H7 (cell line): Measurements from ENCODE around the genes AKAP1 and VEZF1.

DNA sequence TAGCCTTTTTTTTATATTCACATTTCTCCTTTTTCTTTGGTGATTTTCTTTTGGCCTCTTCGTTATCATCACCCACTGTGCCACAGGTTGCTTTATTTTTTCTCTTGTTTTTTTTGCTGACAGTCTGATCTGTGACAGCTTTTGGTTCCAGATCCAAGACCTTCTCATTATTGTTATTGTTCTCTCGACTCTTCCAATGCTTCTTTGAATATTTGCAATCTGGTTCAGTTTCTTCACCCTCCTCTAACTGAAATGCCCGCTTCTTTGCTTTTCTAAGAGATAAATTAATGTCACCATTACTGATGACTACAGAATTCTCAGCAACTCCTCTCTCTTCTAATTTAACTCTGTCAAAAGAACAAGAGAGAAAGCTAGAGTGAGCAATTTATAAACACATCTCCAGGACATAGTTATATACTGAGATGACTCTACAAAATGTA, 10.2 kb downstream of the COIL start:
- RAMPAGE, long total RNA, result no peak

GRCh38 chr17:57084442-57085513, at the start of gene AKAP1:
AKAP1 (plus strand) TSS chr17:57085246.
- RAMPAGE, long total RNA, result start-site peak on the minus strand at chr17:57084982-57085012, 73 reads

DNA sequence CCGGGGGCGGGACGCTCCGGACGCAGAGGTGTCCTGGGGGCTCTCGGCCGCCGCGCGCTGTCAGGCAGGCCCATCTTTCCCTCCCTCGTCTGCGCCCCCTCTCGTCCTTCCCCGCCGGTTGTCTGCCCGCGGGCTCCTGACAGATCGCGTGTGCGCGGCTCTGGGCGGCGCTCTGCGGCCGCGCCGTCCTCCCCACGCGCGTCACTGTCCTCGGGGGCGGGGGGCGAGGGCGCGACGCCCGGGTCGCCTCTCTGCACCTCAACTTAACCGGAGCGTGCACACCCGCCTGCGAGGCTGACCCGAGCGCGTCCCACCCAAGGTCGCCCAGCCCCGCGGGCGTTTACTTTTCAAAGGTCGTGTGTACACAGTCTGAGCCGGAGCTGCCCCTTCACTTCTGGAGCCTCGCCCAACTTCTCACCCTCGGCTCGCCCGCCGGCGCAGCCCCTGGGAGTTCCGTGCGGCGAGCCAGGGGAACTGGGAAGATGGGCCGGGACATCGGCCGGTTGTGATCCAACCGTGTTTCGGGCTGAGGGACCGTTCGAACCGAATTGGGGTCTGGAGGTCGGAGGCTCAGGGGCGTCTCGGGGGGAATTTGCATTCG, 568 bp downstream of the AKAP1 start:
- RAMPAGE, long total RNA, result no peak

- RAMPAGE, long total RNA, result no peak
These were observed 41.0 kb upstream of the MSI2 start for GRCh38 chr17:57215266-57215875.

DNA sequence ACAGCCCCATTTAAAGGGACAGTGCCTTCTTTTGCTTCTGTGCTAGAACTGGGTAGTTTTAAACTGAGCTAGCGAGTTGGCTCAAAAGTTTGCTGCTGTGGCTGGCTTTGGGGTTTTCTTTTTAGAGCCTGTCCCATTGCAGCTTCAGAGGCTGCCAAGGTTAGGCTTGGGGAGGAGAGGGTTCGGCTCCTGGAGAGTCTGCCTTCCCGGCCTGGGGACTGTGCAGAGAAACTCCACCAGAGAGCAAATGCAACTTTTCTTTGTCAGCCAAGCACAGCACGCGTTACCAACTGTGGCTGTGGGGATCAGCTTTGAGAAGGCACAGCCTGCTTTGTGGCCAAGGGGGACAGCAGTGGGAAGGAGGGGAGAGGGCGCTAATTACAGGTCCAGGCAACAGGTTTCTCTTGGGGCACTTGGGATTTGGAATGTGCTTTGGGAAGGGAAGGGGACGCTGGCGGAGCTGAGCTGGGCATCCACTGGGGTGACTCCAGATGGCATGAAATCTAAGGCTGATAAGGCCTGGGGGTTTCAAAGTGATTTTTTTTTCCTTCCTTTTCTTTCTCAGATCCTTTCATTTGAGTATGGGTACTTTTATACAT, 2.2 kb downstream of the MSI2 start:
- RAMPAGE, long total RNA, result no peak

GRCh38 chr17:57454843-57455995, 198.9 kb downstream of the MSI2 start:
- RAMPAGE, long total RNA, result no peak

DNA sequence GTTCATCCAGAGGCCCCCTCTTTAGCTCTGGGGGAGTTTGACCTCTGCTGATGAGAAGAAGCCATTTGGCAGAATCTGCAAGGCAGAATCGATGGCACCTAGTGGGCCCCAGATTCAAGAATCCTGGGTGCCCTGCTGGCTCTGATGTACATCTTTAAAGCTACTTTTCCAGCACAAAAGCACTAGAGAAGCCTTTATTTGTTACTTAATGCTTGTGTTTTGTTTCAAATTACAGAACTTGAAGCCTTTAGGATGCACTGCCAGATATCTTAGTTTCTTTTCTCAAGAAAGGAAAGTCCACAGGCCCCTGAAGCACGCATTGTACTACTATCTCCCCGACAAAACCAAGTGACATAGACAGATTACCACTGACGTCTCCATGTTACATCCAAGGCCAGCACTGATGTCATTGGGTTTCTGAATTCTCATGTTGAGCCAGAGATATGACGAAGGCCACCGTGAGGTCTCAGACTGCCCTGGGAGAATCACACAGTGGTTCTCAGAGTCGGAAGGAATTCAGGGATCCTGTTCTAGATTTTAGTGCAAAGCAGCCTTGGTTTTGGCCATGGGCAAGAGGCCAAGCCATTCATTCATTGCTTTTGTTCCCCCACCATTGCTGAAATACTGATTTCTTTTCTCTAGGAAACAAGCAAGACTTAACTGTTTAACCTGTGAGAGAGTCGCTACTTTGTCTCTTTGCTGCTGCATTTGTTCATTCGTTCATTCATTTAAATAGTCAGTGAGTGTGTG, 222.0 kb downstream of the MSI2 start:
- RAMPAGE, long total RNA, result no peak

DNA sequence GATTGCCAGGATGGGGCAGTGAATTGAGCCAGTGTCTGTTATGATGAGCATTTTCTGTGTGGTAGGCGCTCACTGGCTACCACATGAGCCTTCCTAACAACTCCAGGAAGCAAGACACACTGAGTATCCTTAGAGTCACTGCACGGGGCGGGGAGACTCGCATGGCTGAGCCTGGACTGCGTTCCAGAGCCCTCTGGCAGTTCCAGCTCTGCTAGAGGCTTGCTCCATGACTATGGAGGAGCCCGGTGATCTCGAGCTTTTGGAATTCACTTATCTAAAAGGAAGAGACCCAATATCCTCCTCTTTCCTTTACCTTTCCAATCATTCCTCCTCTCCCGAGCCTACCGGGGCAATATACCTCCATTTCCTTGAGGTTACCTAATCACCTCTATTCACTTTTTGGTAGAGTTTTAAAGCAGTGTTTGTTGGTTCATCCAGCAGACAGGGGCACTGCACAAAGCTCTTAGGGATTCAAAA, 225.8 kb downstream of the CCDC182 start:
- RAMPAGE, long total RNA, result no peak

GRCh38 chr17:57539602-57539876, 205.6 kb downstream of the CCDC182 start:
- RAMPAGE, long total RNA, result no peak

DNA sequence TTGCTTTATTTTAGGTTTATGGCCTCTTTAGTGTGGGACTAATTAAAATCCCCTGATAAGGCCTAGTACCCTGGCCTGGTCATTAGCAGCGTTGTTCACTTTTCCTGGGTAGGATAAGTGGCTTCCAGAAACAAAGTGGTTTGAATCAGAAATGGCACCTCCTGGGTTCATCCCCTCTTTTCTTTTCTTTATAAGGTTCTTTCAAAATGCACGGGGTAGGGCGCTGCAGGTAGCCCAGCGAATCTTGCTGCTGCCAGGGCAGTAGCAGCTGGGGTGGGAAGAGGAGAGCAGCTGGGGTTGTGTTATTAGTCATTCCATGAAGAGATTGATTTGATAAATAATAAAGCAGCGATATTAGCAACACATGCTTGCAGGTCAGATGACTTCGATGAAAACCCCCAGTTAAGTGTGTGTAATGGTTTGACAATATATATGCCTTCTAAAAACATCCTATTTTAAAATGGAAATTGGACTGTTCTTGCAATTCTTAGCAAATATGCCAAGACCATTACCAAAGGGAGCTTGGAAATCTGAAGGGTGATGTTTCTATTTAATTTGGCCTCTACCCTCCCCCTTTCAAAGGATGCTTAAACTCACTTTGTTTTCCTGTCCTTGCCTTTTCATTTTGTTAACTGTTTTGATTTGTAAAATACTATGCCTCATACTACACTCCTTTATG, 200.7 kb downstream of the CCDC182 start:
- RAMPAGE, long total RNA, result no peak

GRCh38 chr17:57577565-57578799, 167.1 kb downstream of the CCDC182 start:
- RAMPAGE, long total RNA, result no peak

- RAMPAGE, long total RNA, result no peak
These were observed 62.2 kb downstream of the CCDC182 start for GRCh38 chr17:57682560-57683559.

DNA sequence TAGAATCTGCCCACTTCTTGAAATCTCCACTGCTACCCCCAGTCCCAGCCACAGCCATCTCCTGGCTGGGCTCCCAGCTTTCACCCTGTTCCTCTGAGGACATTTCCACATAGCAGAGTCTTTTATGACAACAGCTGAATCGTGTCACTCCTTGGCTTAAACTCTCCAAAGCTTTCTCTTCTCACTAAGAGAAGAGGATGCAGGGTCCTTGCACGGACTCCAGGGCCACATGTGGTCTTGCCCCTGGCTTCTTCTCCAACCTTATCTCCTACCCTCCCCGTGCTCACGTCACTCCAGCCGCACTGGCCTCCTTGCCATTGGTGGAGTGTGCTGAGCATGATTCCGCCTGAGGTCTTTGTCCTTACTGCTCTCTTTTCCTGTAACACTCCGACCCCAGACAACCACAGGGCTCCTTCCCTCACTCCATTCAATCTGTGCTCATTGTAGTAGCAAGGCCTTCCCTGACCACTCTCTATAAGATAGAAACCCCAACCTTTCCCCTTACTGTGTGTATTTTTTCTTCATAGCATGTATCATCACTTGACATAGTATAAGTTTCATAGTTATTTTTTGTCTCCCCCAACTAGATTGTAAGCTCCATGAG, 40.0 kb upstream of the CCDC182 start:
- RAMPAGE, long total RNA, result no peak

DNA sequence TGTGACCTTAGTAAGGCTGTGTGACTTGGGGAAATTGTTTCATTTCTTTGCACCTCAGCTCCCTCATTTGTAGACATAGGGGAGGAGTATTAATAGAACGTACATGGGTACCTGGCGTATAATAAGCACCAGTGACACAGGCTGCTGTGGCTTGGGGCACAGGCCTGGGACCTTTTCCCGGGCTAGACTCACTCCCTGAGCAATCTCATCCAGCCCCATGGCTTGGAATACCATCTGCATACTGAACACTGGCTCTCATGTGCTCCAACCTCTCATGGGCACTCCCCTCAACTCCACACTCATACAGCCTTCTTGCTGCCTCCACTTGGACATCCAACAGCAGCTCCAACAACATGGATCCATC, 41.0 kb upstream of the MRPS23 start:
- RAMPAGE, long total RNA, result no peak

- RAMPAGE, long total RNA, result no peak
These were observed 48.3 kb downstream of the CUEDC1 start for GRCh38 chr17:57906795-57907431.

- RAMPAGE, long total RNA, result no peak
These were observed 19.9 kb downstream of the CUEDC1 start for GRCh38 chr17:57935139-57935884.

GRCh38 chr17:57942006-57942232, 13.3 kb downstream of the CUEDC1 start:
- RAMPAGE, long total RNA, result no peak

DNA sequence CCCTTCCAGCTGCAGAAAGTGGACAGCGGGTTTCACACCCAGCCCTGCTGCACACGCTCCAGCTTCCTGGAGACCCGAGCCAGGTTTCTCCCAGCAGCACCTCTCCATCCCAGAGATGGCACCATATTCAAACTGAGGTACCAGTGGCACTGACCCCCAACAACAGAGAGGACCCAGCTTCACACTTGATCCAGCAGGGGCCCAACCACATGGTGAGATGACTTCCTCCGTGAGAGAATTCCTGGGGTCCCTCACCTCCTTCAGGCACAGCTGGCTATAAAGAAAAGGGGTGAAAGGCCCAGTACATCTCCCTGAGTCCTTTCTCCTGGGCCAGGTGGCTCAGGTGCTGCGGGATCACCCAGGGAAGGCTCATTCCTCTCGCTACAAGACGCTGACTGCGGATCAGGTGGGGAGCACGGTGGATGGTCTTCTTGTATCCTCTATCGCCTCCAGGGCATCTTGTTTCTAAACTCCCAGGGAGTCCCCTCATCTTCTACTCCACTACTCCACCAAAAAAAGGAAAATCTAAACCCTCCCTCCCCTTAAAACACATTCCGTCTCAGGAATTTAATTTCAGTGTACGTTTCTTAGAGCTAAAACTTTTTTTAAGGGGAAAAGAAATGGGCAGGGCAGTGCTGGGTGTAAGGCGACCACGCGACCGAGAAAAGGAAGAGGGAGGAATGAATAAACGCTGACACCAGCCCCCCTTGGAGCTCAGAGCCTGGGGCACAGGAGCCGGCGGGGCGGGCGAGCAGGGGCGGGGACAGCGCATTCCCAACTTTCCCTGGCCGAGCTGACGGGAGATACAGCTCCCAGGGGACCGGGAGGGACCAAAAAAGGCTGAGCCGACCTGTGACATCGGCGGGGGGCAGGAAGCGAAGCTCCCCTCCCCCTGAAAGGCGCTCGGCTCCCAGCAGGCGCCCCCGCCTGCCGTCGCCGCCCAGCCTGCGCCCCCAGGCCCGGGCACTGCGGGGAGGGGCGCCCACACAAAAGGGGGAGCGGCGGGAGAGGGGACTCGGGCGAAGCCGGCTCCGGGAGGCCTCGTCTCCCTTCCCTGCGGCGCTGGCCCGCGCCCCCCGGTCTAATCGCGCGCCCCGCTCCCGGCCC, 1.0 kb downstream of the CUEDC1 start:
- RAMPAGE, long total RNA, result no peak

GRCh38 chr17:57986738-57987427, 1.2 kb downstream of the VEZF1 start:
- RAMPAGE, long total RNA, result no peak

GRCh38 chr17:57987428-57988458, at the start of gene VEZF1:
VEZF1 (minus strand) TSS chr17:57988254.
- RAMPAGE, long total RNA, result start-site peak on the minus strand at chr17:57988190-57988208, 36 reads